RPMI7951 (cell line): ENCODE measurements around a stretch of chr4.

DNA sequence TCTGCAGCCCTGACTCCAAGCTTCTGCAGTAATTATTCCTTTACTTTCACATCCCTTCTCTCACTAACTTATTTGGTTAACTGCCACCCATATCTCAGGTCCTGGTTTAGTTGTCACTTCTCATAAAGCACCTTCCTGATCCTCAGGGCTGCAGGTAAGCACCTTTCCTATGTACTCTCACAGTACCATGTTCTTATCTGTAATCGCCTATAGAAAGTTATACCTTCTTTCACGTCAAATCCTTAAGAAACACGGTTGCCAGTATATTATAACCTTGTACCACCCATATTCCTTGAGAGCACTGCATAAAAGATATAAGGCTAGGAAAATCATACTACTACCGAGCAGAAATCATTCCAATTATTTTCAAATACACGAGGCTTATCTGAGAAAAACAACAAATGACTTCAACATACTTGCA is 72.1 kb downstream of the PPP3CA start:
- RAMPAGE, long total RNA = no peak

- RAMPAGE, long total RNA = no peak
Measured at GRCh38 chr4:101306137-101306802, 41.1 kb downstream of the PPP3CA start.

DNA sequence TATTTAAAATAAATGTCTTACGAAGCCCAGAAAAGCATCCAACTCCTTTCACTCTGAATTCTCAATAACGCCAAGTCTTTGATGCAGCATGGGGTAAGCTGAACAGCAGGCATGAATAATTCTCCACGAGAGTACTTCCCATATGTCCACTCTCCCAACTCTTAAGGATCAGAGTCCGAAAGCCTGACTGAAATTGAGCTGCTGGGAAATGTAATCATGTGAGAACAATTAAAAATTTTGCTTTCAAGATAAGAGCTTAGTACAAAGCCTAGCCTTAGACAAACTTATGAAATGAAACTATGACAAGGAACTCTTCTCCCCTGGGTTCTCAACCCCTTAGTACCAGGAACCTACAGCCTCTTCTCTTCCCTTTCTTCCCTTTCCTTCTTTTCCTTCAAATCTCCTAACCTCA is 7.6 kb upstream of the SLC39A8 start:
- RAMPAGE, long total RNA = no peak

GRCh38 chr4:102546003-102546932 is 45.1 kb downstream of the NFKB1 start:
- RAMPAGE, long total RNA = no peak

DNA sequence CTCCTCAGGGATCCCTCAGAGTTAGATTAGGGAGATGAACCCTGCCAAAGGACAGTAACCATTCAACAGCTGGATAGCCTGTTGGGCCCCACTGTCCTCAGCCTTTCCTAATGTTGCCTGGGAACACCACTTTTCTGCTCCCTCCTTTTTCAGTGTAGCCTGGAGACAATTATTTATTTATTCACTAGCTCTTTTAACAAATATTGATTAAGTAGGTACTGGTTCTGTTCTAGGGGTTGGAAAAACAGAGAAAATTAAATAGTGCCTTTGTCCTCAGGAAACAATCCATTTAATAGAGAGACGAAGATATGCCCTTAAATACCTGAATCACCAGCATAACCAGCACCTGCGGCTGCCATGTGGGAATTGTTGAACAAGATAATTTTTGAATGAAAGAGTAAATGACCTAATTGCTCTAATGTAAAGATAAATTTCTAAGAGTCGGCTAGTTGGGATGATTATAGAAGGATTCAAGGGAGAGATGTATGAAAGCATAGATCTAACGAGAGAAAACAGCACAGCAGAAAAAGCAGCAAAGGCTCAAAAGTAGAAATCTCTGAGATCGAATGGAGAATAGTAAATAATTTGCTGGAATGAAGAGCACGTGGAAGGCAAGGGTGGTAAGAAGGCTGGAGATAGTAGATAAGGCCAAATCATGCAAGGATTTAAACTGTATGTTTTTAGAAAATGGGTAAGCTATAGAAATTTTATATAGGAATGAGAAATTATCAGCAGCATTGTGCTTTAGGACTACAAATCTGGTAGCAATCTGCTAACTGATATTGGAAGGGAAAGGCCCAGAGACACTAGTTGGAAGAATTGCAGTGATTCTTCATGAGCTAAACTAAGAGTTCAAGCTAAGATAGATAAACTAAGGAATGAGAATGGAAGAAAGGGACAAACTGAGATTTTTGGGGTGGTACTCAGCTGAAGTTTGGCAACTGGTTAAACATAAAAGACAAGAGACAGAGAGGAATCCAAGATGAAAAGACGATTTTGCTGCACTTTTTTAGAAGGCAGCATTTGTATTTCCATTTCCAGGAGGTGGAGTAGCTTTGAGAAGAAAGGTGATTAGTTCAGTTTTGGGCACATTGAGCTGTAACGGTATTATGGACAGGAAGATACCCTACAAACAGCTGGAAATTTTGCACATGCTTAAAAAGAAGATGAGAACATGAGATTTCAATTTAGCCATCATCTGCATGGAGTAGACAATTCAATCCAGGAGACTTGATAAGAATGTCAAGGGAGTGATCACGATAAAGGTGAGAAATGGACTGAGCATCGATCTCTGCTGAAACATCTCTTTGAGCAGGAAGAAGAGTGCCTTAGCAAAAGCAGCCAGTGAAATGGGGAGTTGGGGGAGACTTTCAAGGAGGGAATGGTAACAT is 54.5 kb downstream of the NFKB1 start:
- RAMPAGE, long total RNA = no peak

DNA sequence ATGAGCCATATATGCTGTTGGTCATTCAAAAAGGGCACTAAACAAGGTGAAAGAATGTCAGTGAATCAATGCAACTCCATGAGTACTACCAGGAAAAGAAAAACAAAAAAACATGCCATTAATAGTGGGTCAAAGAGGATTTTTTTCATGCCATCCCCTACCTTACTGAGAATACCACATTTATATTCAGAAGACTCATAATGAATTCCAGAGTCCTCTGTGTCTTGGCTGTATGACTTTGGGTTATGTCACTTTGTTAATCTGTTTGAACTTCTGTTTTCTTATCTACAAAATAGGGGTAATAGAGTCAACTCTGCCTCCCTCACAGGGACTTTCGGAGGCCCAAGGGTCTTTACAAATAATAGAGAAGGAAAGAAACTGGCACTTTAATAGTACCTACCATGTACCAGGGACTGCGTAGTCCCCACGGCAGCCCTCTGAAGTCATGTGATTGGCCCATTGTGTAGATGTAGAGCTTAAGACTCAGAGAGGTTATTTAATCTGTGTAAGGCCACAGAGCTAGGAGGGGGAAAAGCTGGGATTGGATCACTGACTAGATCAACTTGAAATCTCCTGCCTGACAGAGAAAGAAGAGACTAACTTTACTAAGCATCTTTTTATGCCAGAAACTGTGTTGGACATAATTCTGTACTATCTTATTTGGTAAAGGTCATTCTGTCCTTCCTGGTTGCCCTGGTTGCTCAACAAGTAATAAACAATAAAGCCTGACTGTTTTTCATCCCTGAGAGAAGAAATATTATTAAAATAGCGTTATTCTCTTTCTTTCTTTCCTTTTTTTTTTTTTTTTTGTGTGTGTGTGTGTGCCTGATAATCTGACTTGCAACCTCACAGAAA is 59.5 kb downstream of the NFKB1 start:
- RAMPAGE, long total RNA = no peak

DNA sequence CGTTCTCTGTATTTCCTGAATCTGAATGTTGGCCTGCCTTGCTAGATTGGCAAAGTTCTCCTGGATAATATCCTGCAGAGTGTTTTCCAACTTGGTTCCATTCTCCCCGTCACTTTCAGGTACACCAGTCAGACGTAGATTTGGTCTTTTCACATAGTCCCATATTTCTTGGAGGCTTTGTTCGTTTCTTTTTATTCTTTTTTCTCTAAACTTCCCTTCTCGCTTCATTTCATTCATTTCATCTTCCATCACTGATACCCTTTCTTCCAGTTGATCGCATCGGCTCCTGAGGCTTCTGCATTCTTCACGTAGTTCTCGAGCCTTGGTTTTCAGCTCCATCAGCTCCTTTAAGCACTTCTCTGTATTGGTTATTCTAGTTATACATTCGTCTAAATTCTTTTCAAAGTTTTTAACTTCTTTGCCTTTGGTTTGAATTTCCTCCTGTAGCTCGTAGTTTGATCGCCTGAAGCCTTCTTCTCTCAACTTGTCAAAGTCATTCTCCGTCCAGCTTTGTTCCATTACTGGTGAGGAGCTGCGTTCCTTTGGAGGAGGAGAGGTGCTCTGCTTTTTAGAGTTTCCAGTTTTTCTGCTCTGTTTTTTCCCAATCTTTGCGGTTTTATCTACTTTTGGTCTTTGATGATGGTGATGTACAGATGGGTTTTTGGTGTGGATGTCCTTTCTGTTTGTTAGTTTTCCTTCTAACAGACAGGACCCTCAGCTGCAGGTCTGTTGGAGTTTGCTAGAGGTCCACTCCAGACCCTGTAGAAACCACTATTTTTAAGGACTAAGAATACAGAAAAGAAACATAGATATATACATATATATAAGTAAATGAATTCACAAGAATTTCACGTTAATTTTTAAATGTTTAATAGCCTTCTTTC is 58.7 kb downstream of the MANBA start:
- RAMPAGE, long total RNA = no peak

- RAMPAGE, long total RNA = no peak
Measured at GRCh38 chr4:102817485-102817965, 9.8 kb downstream of the UBE2D3 start.

- RAMPAGE, long total RNA = no peak
Measured at GRCh38 chr4:102828217-102828413, 764 bp upstream of the UBE2D3 start.

GRCh38 chr4:102828544-102828661 is 1.1 kb upstream of the UBE2D3 start:
- RAMPAGE, long total RNA = no peak

GRCh38 chr4:103075353-103075742 is 1.2 kb downstream of the SLC9B2 start:
- RAMPAGE, long total RNA = no peak

DNA sequence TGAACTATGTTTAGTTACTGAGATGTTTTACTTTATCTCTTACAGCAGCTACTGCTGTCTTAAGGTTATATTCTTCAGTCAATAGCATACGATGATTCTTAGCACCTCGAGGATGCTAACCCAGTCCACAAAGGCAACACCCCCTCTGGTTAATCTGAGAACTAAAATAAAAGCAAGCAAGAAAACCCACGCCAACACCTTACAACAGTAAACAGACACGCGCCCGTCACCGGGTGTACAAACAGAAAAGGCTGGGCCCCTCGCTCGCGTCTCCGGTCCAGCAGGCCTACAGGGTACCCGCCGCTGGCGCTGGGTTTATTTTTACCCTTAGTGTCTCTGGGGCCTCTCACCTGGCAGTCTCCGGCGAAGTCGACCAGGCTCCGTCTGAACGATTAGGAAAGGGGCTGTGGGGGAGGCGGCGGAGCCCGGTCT is 711 bp downstream of the SLC9B2 start:
- RAMPAGE, long total RNA = no peak

GRCh38 chr4:103158738-103159366 is 39.3 kb downstream of the CENPE start:
- RAMPAGE, long total RNA = no peak

GRCh38 chr4:105059353-105059833 is 87.3 kb upstream of the TET2 start:
- RAMPAGE, long total RNA = no peak

DNA sequence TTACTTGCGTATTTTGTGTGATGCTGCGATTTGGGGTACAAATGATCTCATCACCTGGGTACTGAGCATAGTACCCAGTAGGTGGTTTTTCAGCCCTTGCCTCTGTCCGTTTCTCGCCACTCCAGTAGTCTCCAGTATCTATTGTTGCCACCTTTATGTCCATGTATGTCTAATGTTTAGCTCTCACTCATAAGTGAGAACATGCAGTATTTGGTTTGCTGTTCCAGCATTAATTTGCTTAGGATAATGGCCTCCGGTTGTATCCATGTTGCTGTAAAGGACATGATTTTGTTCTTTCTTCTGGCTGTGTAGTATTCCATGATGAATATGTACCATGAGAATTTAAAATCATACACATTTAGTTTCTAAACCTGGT is 1.8 kb downstream of the ARHGEF38 start:
- RAMPAGE, long total RNA = no peak

- RAMPAGE, long total RNA = no peak
Measured at GRCh38 chr4:105704122-105705221, 4.0 kb downstream of the INTS12 start.

DNA sequence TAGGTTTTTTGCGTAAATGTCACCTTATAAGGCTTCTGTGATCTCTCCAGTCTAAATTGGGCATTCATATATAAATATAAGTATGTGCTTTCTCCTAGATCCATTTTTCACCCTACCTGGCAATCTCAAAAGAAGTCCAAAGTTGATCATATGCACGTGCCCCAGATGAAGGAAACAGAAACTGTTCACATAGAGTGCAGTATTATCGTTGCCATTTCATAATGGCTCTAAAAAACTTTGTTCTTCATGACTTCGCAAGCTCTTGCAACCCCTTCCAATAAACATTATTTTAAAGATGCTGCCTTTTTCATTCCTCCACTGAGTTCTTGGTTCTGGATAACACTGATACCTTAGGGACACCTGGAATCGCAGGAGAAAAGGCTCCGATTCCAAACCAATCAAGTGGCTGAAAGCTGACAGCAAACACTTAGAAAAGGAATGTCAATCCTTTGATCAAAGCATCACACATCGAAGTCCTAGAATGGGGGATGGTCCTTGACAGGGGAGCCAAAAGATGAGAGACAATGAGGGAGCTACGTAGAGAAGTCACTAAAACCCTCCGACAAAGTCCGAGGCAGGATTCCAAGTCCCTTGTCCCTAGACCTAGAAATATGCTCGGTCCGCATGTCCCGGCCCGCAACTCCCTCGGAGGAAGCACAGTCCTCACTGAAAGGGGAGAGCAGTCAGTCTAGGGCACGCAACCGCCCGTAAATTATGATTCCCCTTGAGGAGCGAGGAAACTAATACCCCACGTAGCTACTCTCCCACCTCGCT is 499 bp downstream of the INTS12 start:
- RAMPAGE, long total RNA = no peak

DNA sequence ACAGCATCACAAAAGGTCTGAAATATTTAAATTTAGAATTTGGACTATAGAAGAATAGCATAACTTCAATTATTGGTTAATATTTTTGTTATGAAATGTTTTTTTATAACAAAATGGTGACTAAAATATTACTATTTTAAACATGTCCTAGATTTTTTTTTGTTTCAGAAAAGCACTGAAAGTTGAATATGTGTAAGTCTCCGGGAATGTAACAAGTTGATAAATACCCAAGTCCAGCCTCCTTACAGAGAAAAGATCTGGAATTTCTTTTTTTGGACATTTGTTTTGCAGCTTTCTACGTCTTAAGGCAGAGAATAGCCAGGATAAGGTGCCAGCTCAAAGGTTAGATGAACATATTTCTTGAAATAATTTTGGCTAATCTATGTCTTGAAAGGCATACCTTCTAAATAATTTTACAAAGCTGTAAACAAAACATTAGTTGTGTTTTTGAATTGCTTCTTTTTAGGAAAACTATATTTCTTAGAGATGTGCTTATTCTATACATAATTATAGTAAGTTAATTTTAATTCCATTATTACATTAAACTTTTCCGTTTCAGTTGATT is 16.7 kb downstream of the NPNT start:
- RAMPAGE, long total RNA = no peak

DNA sequence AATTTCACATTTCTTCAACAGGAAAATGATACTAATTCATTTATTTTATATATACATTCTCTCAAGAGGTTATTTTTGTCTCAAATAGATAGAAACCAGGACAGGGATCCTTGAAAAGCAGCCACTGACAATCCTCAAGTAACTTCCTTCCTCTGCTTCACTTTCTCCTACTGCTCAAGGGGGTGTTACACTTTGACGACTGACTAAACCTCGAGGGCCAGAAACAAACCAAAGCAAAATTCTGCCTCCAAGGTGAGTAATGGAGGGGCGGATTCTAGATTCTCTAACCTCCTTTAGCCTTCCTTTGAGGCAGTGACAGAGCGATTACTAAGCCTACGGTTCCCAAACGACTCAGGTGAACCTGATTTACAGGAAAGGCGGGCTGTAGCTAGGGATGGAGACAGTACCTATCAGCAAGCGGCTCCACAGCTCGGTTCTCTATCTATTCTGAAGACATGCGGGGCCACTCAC is 589 bp downstream of the TBCK start:
- RAMPAGE, long total RNA = no peak

DNA sequence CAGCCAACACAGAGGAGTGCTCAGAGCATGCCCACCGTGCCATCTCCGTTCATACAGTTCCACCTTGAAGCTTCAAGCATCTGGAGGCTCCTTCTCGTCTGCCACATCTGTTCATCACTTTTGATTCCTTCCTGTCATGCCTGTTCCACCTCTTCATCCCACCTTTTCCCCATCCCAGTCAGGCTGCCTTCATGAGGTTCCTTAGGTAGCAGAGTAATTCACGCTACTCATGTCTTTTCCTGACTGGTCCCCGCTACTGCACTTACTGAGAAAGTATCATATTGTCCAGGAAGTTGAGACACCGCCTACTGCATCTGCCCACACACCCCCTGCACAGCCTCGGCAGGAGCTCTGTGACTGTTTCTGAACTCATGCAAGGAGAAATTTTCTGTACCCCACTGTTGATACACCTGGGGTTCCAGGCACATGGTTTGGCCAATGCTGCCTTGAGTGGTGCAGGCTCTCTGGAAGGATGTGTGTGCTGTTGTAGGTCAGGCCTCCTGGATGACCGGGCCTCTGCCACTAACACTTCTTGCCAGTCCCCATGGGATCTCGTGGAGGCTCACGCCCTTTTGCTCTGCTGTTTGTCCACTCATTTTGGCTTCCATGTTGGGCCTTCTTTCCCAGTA is 39.6 kb downstream of the HADH start:
- RAMPAGE, long total RNA = no peak